ENCODE measurements around a stretch of chr2.

DNA sequence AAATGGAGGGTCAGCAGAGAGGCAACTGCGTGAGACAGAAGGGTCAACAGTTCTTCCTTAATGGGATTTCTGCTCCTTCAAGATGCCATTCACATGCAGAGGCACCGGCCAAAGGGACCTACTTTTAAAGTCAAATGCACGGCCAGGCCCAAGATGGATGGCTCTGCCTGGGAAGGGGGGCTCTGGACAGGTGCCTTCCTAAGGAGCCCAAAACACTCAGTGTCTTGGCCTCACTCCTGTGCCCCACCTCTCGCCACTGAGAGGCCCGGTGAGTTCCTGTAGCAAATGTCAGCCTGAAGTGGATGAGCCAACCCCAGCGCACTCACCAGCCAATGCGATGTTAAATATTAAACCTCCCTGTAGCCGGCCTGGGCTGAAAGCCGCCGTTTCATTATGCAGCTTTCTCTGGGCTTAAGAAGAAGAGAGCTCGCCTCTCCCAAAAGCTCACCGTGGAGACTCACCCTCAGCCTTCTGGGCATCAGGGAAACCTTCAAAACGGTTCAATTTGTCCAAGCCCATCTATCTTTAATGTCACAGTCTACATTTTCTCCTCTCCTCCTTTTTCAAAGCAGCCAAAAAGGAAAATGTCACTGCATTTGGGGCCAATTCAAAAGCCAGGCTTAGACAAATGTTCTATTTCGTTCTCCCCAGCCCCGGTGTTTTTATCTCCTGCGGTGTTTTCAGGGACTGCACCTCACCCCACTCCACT, 123.9 kb downstream of the NRP2 start:
- PRO-cap, 5 experiments, result peak in 4 of 5 experiments; most common plus-strand start position 376 of the sequence (in 1); most common minus-strand start position 252 of the sequence (in 1)
- RAMPAGE, long total RNA, 2 experiments, result no peak in any of the 2 experiments
- RRBS, result 4% methylated on average over 3 of the region's 16 CpGs

- PRO-cap, 5 experiments, result no peak in any of the 5 experiments
- RAMPAGE, long total RNA, 2 experiments, result no peak in any of the 2 experiments
- RRBS, result 6% methylated on average over 8 of the region's 21 CpGs
Observed at GRCh38 chr2:205885499-205886017, 200.4 kb downstream of the INO80D start.

GRCh38 chr2:205944525-205945074, 141.4 kb downstream of the INO80D start:
- PRO-cap, 5 experiments, result no peak in any of the 5 experiments
- RAMPAGE, long total RNA, 2 experiments, result no peak in any of the 2 experiments
- RRBS, result no CpG with 5 or more reads among the region's 8 CpGs

- PRO-cap, 5 experiments, result no peak in any of the 5 experiments
- RAMPAGE, long total RNA, 2 experiments, result no peak in any of the 2 experiments
- RRBS, result no CpG with 5 or more reads among the region's 5 CpGs
Observed at GRCh38 chr2:205997155-205998386, 88.4 kb downstream of the INO80D start.

- PRO-cap, 5 experiments, result no peak in any of the 5 experiments
- RAMPAGE, long total RNA, 2 experiments, result no peak in any of the 2 experiments
- RRBS, result 4% methylated on average over 2 of the region's 17 CpGs
Observed at GRCh38 chr2:206158203-206158700, 992 bp downstream of the NDUFS1 start.

DNA sequence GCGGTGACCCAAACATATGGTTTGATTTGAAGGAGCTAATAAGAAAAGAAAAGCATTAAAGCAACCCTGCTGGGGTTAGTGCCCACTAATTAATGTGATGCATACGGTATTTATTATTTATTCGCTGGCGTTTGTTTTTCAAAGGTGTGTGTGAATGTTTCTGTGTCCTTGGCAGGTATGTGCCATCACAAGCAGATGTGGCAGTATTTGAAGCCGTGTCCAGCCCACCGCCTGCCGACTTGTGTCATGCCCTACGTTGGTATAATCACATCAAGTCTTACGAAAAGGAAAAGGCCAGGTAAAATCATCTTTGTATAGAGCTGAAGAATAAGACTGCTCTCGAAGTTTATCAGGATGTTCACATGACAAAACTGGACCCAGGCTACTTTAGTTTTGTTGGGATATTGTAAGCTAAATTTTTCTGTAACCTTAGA, 735 bp downstream of the EEF1B2 start:
- PRO-cap, 5 experiments, result no peak in any of the 5 experiments
- RAMPAGE, long total RNA, 2 experiments, result no peak in any of the 2 experiments
- RRBS, result no CpG with 5 or more reads among the region's 10 CpGs

- PRO-cap, 5 experiments, result no peak in any of the 5 experiments
- RAMPAGE, long total RNA, 2 experiments, result no peak in any of the 2 experiments
- RRBS, result no CpG with 5 or more reads among the region's 17 CpGs
Observed at GRCh38 chr2:206810011-206810734, 44.8 kb downstream of the FASTKD2 start.

GRCh38 chr2:206907924-206908210, 31.5 kb upstream of the CPO start:
- PRO-cap, 5 experiments, result no peak in any of the 5 experiments
- RAMPAGE, long total RNA, 2 experiments, result no peak in any of the 2 experiments
- RRBS, result no CpG with 5 or more reads among the region's 9 CpGs

DNA sequence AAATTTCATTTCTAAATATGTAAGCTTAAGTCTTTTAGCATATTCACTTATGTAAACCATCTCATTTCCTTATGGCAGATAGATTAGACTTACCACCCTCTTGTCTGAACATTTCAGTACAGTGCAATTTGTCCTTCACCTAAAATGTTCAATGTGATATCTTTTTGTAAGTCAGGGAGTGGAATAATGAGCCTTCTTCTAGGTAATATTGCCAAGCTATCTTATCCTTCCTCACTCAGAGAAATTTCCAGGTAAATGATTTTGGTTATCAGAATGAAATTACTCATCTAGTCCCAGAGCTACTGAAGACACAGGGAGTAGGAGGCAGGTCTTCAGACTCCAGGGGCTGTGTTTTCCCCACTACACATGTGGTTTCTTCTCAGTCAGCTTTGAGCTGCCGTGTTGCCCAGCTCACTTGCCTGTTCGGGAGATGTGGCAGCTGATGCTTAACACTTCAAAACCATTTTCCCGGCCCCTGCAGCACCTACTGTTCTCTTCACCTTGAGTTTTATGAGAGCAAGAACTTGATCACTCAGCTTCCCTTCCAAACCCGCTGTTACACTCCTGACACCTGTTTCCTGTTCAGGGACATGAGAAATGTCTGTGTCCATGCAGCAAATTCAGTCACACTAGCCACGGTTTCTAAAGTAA, 92.1 kb downstream of the KLF7 start:
- PRO-cap, 5 experiments, result no peak in any of the 5 experiments
- RAMPAGE, long total RNA, 2 experiments, result no peak in any of the 2 experiments
- RRBS, result no CpG with 5 or more reads among the region's 5 CpGs

DNA sequence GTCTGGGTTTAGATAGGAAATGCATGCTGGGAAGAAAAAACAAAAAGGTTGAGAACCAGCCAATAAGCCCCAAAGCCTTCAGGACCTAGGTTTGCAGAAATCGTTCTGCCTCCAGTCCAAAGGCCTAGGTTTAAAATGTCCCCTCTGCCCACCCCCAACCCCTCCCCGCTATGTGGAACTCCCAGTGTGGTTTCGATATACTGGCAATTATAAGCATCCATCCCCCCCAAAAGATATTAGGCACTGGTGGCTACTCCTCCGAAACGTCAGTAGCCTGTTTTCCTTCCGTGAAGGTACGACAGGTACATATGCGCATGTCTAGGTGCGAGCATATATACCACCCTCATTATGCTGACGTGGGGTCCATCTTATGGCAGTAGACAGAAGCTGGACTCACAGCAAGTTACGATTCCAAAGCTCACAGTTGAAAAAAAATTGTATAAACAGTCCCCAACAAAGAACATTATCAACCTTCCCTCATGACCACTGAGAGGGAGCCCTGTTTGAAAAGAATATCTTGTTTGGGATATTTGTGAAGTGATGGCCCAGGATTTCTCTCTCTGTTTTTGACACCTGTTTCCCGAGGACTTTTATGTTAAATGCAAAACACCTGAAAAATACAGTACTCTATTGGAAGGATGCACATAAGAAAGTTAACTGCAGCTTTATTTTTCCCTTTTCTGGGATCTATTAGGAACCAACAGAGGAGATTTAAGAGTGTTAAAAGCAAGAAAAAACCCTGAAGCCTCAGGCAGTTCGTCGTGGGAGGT, 89.7 kb downstream of the KLF7 start:
- PRO-cap, 5 experiments, result no peak in any of the 5 experiments
- RAMPAGE, long total RNA, 2 experiments, result no peak in any of the 2 experiments
- RRBS, result no CpG with 5 or more reads among the region's 14 CpGs

DNA sequence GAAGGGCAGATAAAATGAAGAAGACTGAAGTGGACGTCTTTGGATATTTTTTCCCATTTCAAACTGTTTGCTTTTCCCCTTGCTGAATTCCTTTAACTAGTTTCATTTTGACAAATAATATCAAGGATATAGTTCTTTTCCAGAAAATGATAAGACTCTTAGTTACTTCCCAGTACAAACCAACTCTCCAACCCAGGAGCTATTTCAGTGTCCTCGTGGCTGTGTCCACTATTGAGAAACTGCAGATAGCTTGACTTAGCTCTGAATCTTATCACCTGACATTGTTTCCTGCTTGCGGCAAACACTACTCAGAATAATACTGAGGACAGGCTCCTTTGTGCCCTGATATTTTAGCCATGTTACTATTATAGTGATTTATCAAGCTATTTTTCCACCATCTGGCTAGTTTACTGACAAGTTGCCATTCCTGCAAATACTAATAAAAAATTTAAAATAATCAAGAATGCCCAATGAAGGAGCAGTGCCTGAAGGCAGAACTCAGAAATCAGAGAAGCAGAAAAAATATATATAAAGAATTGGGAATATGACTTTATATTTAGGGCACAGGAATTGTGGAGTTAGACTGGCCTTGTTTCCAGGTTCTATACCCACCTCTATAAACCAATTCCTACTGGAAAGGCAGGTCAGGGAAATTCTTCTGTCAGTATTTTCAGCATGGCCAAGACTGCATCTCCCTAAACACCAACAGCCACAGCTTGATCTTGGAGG, 74.4 kb downstream of the KLF7 start:
- PRO-cap, 5 experiments, result peak in 1 of 5 experiments; most common minus-strand start position 98 of the sequence (in 1)
- RAMPAGE, long total RNA, 2 experiments, result no peak in any of the 2 experiments
- RRBS, result no CpG with 5 or more reads among the region's 3 CpGs

DNA sequence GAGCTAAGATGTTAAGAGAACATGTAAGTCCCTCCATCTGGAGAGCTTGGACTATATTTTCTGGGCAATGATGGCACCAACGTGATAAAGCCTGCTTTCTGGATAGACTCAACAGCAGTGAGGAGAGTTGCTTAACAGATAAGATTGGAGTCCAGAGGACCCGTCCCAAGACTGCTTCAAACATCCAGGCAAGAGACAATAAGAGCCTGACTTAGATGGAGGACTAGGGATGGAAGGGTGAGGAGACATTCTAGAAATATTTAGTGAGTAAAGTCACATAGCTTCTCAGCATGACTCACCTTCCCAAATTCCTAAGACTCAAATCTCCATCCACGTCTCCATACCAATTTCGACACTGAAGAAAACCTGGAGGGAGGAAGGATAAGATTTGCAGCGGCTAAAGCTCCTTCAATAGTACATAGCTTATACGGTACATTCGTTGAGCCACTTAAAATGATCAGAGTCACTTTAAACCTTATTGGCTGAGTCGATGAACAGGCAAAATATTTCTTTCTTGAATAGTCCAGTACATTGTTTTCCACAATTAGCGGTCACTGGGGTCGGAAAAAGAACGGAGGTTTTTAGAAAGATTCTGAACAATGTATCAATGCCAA, 88.2 kb upstream of the KLF7 start:
- PRO-cap, 5 experiments, result no peak in any of the 5 experiments
- RAMPAGE, long total RNA, 2 experiments, result no peak in any of the 2 experiments
- RRBS, result no CpG with 5 or more reads among the region's 11 CpGs

GRCh38 chr2:207502651-207503630, 26.8 kb upstream of the CREB1 start:
- PRO-cap, 5 experiments, result peak in 1 of 5 experiments; most common plus-strand start chr2:207503146 (in 1); most common minus-strand start chr2:207502932 (in 1)
- RAMPAGE, long total RNA, 2 experiments, result no peak in any of the 2 experiments
- RRBS, result no CpG with 5 or more reads among the region's 9 CpGs

- PRO-cap, 5 experiments, result no peak in any of the 5 experiments
- RAMPAGE, long total RNA, 2 experiments, result no peak in any of the 2 experiments
- RRBS, result no CpG with 5 or more reads among the region's 7 CpGs
Observed at GRCh38 chr2:207538671-207539332, 9.0 kb downstream of the CREB1 start.

DNA sequence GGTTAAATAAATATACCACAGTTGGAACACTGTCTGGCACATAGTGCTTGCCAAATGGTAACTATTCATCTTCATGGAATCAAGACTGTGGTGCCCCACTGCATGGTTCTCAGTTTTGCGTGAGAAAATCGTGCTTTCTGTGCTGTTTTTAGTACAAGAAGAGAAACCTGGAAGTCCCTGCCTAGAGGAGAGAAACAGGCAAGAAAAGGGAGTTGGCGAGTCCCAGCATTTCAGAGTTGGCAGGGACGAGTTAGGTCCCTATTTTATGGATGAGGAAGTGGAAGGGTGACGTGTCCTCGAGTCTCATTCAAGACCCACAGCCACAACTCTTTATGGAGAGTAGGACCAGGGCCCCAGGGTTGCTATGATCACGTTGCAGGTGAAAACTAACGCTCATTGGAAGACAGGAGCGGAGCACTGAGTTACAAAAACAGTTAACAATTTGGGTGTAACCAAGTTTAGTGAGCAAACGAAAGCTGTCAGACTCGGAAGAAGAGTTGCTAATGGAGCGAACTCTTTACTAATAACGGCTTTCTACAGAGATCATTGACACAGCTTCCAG, 654 bp upstream of the CCNYL1 start:
- PRO-cap, 5 experiments, result peak in 4 of 5 experiments; most common plus-strand start position 337 of the sequence (in 1); most common minus-strand start position 305 of the sequence (in 2)
- RAMPAGE, long total RNA, 2 experiments, result no peak in any of the 2 experiments
- RRBS, result no CpG with 5 or more reads among the region's 13 CpGs

- PRO-cap, 5 experiments, result no peak in any of the 5 experiments
- RAMPAGE, long total RNA, 2 experiments, result no peak in any of the 2 experiments
- RRBS, result no CpG with 5 or more reads among the region's 6 CpGs
Observed at GRCh38 chr2:207760996-207761713, 8.6 kb downstream of the FZD5 start.

DNA sequence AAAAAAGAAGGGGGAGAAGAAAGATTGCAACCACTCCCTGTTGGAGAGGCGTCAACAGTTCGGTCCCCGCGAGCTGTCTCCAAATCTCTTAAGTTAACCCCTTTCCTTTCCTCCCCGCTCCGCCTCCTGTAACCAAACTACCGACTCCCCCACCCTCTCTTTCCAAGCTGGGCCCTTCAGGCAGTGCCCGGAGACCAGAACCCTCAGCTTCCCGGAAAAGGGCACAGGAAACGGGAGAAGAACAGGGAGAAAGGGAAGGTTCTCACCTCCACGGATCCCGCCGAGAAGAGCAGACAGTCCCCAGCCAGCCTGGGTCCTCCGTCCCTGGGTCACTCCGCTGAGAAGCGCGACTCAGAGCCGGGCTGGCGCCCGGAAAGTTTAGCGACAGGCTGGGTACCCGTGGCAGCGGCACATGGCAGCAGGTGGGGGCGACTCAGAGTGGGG, 685 bp downstream of the FZD5 start:
- PRO-cap, 5 experiments, result peak in 1 of 5 experiments; most common plus-strand start position 117 of the sequence (in 1); most common minus-strand start position 78 of the sequence (in 1)
- RAMPAGE, long total RNA, 2 experiments, result no peak in any of the 2 experiments
- RRBS, result 0% methylated on average over 3 of the region's 24 CpGs

GRCh38 chr2:207819152-207819820, 49.6 kb upstream of the FZD5 start:
- PRO-cap, 5 experiments, result peak in 4 of 5 experiments; most common plus-strand start chr2:207819299 (in 1); most common minus-strand start chr2:207819381 (in 3)
- RAMPAGE, long total RNA, 2 experiments, result no peak in any of the 2 experiments
- RRBS, result no CpG with 5 or more reads among the region's 10 CpGs

DNA sequence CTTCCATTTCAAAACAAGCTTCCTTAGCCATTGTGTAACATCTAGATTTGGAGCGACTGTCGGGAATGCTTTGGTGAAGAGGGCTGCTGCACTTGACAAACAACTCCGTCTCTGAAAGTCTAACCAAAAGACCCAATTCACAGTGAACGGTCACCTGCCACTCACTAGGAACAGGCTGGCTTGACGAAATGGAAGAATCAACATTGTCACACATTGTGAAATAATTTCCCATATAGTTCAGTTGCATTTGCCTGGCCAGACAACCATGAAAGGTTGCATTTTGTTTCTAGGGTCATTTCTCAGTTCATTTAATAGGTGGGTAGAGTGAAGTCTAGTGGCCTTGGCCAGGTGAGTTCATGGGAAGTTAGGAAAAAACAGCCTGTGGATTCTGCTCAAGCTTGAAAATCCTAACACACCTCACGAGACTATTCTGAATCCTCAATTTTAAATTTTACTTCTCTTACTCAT, 100.7 kb upstream of the FZD5 start:
- PRO-cap, 5 experiments, result peak in 5 of 5 experiments; most common plus-strand start position 244 of the sequence (in 1); most common minus-strand start position 113 of the sequence (in 5)
- RAMPAGE, long total RNA, 2 experiments, result no peak in any of the 2 experiments
- RRBS, result no CpG with 5 or more reads among the region's 6 CpGs

DNA sequence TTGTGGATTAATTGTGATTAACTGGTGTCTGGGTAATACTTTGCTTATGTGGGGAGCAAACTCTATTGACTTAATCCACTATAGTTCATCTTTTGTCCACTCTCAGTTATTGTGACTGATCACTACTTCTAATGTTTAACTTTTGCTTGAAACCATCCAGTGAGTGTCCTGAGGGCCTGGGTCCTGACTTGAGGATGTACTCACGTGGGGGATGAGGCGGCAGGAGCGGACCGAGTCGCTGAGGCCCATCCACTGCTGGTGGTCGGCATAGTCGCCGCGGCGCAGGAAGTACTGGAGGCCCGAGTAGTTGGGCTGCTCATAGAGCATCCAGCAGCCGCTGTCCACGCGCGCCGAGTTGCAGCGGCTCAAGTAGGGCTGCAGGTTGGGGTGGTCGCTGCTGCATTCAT, 413 bp downstream of the CRYGD start:
- PRO-cap, 5 experiments, result no peak in any of the 5 experiments
- RAMPAGE, long total RNA, 2 experiments, result no peak in any of the 2 experiments
- RRBS, result no CpG with 5 or more reads among the region's 18 CpGs

Measured in liver (tissue), 9 donors.